ENCODE data around the genes RAB44, CPNE5 and C6orf89.

DNA sequence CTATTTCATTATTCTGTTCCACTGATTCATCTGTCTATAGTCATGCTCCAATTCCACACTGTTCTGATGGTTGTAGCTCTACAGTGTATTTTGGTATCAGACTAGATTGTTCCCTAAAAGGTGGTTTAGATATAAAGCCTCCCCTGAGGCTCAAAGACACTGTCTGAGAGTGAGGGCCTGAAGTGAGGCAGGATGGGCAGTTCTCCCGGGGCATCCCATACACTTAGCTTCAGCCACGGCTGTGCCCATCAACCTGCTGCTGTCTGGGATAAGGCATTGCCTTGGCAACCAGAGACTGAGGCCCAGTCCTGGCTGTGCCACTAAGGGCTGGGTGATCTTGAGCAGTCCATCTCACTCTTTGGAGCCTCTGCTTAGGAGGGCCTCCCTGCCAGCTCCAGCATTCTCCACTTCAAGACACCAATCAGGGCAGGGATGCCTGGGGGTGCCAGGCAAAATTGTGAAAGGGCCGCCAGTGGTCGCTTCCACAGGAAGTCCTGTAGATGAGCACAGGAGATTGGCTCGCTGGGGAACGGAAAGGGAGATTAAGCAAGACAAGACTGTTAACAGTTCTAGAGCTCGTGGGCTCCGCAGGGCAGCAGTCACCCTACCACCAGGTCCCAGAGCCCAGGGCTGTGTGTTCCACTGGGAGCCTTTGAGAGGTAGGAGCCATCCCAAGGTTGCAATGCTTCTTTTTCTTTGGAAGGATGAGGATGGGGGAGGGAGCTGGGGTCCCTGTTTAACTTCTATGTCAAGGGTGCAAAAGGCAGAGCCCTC is at the start of gene RAB44:
Gene RAB44, plus strand, starts transcription at position 570 of the 774 bp plus-strand sequence.
- RRBS: no CpG with 5 or more reads among the region's 8 CpGs

- RRBS: 7% methylated on average over 3 of the region's 7 CpGs
Measured at GRCh38 chr6:36735631-36736309, 38.1 kb downstream of the RAB44 start.

- RRBS: no CpG with 5 or more reads among the region's 24 CpGs
Measured at GRCh38 chr6:36768795-36769820, 70.1 kb downstream of the CPNE5 start.

DNA sequence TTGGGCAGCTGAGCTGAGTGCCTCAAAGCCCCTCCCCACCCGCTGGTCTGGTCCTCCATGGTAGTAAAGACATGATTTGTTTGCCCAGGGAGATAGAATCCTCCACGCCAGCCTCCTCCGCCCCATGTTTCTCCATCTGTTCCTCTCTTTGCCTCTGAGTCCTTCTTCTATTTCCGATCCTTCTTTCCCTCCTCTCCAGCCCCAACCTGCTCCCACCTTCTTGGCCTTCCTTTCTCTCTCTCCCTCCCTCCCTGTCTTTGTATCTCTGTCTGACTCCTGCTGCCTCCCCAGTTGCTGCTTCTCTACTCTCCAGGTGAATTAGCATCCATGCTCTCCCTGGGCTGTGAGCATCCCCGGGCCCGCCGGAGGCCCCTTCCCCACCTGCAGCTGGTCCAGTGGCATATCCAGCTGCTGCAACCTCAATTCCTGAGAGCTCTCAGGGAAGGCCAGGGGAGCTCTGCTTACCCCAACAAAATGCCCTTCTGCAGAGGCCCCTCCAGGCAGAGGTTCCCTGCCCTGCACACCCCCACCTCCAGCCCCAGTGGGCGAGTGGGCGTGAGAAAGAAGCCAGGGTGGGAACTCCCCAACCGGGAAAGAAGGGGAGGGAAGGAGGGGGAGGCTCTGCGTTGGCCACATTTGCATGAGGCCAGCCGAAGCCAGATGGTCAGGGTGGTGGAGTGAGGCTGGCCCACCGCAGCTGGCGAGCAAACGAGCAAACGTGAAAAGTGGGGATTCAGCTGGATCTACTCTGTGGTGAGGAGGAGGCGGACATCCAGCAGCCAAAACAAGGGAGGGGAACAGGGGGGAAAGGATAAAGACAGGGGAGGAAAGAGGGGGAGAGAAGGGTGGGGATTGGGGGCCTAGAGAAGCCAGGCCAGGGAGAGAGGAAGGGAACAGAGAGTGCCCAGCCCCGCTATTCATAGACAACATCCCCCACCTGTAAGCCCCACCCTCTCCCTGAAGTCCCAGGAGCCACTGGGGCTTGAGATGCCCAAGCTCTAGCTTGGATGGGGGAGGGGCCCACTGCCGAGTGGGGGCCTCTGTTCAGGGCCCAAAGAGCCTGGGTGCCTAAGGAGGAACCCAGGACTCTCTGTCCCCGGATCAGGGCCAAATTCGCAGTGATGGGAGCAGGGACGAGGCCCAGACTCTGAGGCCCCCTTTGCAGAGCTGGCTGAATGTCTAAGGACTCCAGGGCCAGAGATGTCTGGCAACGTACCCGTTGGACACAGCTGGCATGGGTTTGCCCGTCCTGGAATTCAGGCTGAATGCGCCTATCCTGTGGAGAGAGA is 45.4 kb downstream of the CPNE5 start:
- RRBS: no CpG with 5 or more reads among the region's 26 CpGs

- RRBS: no CpG with 5 or more reads among the region's 16 CpGs
Measured at GRCh38 chr6:36822689-36823376, 16.4 kb downstream of the CPNE5 start.

DNA sequence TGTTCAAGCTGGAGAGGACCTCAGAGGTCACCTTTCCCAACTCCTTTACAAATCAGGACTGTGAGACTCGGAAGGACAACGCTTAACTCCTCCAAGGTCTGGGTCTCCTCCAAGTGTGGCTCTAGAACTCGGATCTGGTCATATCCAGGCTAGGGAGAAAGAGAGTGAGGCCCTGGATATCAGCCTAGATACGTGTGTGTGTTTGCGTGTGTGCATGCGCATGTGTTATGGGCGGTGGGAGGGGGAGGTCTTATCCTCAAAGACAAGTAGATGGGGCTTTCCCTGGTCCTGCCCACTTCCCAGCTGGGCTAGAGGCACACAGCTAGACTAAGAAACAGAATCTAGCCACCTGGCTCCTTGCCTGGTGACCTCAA is 13.3 kb downstream of the CPNE5 start:
- RRBS: no CpG with 5 or more reads among the region's 7 CpGs

DNA sequence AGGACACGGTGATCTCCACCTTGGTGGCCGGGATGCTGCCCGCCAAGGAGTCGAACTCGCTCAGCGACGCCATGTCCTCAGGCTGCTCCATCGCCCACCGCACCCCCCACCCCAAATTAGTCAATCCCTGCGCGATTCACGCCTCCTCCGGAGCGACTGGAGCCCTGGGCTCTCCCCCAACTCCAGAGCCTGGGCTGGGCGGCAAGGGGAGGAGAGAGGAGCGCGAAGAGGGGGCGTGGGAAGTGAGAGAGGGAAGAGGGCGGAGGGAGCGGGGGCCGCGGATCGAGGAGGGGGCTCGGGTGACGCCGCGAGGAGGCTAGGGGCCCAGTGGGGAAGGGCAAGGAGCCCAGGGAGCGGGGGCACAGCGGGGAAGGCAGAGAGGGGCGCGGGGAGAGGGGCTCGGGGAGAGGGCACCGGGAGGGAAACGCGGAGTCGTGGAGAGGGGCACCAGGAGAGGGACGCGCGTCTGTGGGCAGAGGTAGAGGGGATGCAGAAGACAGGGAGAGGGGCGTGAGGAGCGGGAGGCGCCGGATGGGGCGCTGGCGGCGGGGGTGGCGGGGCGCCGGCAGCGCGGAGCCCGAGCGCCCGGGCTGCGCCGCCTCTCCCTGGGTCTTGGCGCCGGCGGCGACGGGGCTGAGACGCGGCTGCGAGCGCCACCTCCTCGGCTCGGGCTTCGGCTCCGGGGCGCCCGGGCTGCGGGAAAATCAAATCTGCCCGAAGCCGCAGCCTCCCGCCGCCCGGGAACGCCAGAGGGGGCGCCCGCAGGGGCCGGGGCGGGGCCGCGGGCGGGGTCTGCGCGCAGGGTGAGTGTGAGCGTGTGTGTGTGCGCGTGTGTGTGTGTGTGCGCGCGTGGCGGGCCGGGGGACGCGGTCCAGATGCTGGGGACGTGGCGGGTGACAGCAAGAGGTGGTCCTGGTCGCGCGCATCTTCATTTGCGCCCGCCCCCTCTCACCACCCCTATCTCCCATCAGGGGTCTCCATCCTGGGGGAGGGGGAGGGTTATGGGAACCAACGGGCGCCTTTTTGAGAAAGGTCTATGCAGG is at the start of gene CPNE5:
Gene CPNE5, minus strand, starts transcription at position 158 of the 1,043 bp plus-strand sequence.
- RRBS: 2% methylated on average over 46 of the region's 106 CpGs

GRCh38 chr6:36840875-36841477 is 1.7 kb upstream of the CPNE5 start:
- RRBS: 41% methylated on average over 4 of the region's 15 CpGs

- RRBS: no CpG with 5 or more reads among the region's 29 CpGs
Measured at GRCh38 chr6:36848488-36849696, 9.6 kb upstream of the CPNE5 start.

- RRBS: 0% methylated on average over 2 of the region's 50 CpGs
Measured at GRCh38 chr6:36885513-36886599, at the start of gene C6orf89. Gene C6orf89 (plus strand): TSS chr6:36885952.

- RRBS: no CpG with 5 or more reads among the region's 3 CpGs
Measured at GRCh38 chr6:36963974-36964468, 9.5 kb downstream of the PI16 start.

- RRBS: no CpG with 5 or more reads among the region's 9 CpGs
Measured at GRCh38 chr6:36967045-36968005, 12.8 kb downstream of the PI16 start.

- RRBS: no CpG with 5 or more reads among the region's 4 CpGs
Measured at GRCh38 chr6:36973709-36974258, 12.2 kb downstream of the MTCH1 start.

DNA sequence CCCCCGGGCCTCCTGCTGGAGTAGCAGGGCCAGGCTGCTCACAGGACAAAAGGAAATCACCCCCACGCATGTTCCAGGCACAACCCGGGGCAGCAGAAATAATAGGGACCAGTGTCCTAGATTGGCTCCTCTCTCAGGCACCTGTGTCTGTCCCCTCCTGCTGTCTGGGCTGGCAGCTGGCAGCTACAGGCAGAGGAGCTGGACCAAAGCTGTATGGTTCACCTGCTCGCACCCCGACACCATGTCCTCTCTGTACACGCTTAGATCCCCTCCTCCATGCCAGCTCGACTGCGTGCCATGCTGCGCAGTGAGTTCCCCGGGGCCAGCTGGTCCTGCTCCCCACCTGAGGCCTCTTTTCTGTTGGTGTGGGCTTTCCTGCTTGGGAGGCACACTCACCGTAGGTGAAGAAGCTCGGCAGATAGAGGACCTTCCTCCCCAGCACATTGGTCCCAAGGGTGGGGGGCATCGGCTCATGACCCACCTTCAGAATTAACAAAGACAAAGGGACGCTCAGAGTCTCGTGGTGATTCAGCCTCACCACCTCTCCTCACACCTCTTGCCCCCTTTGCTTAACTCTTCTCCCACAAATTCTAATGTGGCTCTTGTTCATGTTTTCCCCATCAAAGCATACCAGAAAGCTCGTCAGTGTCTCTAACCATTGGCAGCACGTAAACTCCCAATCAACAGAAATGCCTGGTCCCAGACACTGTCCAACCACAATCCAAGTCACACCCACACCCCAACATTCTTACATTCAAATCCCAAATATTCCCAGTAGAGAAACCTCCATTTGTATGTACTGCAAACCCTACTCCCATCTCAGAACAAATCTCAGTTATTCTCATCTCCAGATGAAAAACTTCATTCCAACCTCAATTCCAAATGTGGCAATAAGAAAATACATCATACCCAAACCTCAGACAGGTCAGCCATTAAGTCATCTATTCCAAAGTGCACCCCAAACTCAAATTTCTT is 4.5 kb downstream of the MTCH1 start:
- RRBS: 31% methylated on average over 3 of the region's 17 CpGs

DNA sequence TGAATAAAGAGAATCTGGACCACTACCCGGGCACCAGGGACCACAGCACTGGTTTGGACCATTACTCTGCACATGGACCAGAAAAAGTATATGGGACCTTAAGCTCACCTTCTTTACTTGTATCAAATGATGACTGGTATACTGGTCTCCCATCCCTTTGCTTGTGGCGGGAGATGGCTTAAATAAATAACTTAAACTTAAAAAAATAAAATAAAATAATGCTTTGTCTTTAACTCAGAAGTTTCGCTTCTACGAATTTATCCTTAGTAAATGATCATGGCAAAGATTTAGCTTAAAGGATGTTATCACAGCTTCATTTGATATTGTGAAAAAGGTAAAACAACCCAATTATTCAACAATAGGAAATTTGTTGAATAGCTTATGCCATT is 39.7 kb downstream of the FGD2 start:
- RRBS: no CpG with 5 or more reads among the region's 4 CpGs

DNA sequence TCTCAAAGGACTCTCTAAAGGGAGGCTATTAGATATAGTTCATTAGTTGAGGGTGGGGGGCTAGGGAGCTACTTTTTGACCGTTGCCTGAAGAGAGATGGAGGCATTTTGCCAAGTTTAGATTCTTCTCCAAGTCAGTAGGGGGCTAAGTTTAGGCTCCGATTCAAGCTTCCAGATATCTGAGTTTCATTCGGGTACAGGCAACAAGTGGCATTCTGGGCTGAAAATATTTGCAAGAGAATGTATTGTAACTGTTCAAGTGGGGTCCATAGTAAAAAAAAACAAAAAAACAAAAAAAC is 43.4 kb upstream of the PIM1 start:
- RRBS: no CpG with 5 or more reads among the region's 3 CpGs

DNA sequence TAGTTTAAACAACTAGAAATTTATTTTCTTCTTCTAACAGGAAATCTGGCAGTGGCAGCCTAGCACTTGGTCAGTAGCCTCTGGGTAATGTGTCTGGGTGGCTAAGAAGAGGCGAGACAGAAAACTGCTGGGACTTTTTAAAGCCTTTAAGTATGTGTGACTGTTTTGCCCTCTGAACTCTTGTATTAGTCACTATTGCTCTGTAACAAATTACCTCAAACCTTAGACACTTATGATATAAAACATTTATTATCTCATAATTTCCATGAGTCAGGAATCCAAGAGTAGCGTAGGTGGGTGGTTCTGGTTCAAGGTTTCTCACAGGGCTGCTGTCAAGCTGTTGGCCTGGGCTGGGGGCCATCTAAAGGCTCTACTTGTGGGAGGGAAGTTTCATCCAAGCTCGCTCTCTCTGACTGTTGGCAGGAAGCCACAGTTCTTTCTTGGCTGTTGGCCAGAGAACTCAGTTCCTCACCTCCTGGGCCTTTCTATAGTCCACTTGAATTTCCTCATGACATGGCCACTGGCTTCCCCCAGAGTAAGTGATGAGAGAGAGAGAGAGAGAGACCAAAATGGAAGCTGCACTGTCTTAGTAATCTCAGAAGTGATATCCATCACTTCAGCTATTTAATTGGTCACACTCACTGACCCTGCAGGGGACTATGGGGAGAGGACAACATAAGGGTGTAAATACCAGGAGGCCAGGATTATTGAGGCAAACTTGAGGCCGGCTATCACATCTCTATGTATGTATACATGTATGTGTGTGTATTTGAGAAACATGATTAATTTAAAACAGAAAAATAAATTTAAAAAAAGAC is 17.4 kb upstream of the TBC1D22B start:
- RRBS: no CpG with 5 or more reads among the region's 4 CpGs

GRCh38 chr6:37371209-37371836 is 17.5 kb downstream of the RNF8 start:
- RRBS: no CpG with 5 or more reads among the region's 2 CpGs

DNA sequence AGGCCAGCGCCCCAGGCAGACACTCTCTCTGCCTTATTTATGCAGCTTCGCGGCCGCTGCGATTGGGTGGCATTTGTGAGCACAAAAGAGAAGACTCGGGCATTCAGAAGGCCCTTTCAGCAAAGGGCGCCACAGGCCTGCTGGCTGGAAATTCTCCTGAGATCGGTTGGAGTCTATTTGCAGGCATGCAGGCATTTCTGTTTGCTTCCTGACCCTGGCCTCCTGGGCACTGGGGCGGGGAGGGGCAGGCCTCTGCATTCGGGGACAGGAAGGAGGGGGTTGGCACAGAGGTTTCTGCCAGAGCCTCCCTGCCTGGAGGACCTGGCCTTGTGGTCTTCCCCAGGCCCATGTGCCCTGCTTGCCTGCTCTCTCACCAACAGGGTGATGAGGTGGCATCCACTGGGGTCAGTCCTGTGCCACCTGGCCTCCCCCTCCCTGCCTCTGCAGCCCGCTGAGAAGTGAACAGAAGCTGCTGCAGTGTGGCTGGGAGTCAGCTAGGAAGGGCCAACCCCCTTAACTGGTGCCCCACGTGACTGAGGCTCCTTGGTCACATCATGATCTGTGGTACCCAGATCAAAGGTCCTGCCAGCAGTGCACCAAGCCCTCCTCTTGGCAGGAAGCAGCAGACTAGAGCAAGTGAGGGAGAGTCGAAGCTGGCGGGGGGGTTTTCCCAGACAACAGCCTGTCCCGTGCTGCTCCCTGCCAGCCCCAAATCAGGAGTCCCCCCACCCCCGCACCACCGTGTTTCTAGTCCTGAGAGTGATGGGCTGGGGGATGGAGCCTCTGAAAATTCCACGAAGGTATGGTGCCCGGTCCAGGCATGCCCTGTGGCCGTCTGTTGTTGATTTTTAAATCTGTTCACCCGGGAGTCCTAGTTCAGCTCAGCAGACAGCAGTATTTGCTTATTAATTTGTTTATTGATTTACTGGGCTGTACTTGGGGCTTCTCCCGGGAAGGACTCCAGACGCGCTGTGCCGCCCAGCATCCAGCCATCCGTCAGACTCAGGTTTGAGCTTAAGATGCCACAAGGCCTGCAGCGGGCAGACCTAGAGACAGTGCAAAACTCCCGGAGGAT is 16.8 kb upstream of the CCDC167 start:
- RRBS: 23% methylated on average over 1 of the region's 28 CpGs

DNA sequence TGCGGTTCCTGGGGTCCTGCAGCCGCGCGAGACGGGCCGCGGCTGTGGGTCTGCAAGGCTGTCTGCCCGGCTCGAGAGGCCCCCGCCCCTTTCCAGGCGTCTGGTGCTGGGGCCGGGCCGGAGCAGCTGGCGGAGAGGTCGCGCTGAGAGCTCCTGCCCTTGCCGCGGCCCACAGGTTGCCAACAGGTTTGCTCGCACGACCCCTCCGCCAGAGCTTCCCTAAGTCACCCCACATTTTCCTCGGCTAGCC is 919 bp upstream of the MDGA1 start:
- RRBS: 1% methylated on average over 10 of the region's 22 CpGs